Paraaortic lymph node (tissue), 1 donor: ENCODE results near the gene MAP1LC3B.

- PRO-cap = no peak
Measured at GRCh38 chr16:86740787-86741230, 162.5 kb downstream of the FOXL1 start.

GRCh38 chr16:86844580-86845147, 266.3 kb downstream of the FOXL1 start:
- PRO-cap = no peak

- PRO-cap = no peak
Measured at GRCh38 chr16:87057131-87058062, 259.8 kb downstream of the C16orf95 start.

GRCh38 chr16:87342679-87343920, 25.9 kb upstream of the C16orf95 start:
- PRO-cap = no peak

DNA sequence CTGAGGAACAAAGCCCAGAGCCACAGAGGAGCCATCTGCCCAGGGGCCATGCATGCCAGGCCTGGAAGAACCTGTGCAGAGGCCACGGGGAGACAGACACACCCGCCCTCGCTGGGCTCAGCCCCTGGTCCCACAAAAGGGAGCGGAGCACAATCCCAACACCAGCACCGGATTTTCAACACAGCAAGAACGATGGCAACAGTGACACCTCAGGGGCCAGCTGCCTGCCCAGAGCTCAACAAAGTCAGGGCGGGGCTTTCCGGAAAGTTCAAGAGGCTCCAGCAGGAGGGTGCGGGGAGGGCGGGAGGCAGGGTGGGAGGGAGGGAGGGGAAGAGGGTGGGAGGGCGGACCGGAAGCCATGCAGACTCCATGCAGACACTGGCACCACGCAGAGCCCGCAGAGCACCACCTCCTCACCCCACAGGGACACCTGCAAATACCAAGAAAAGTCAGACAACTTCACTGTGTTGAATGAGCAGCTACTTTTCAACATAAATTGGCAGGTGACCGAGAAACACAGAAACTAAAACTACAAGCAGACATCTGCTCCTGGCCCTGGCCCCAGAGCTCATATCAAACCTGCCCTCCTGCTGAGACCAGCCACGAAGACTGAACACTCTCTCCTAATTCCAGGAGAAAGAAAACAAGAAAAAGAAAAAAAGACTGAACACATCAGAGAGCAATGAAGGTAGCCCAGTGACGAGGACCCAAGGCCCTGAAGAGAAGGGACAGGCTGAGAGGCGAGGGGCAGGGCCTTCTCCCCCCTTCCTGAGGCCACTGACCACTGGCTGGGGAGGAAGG, 28.0 kb upstream of the C16orf95 start:
- PRO-cap = bidirectional peak, plus-strand start at position 331 of the sequence, minus-strand start at position 240 of the sequence

GRCh38 chr16:87392215-87392583, at the start of gene MAP1LC3B:
TSS of gene MAP1LC3B (plus strand) at chr16:87392336.
- PRO-cap = bidirectional peak, plus-strand start at chr16:87392336, minus-strand start at chr16:87392085

DNA sequence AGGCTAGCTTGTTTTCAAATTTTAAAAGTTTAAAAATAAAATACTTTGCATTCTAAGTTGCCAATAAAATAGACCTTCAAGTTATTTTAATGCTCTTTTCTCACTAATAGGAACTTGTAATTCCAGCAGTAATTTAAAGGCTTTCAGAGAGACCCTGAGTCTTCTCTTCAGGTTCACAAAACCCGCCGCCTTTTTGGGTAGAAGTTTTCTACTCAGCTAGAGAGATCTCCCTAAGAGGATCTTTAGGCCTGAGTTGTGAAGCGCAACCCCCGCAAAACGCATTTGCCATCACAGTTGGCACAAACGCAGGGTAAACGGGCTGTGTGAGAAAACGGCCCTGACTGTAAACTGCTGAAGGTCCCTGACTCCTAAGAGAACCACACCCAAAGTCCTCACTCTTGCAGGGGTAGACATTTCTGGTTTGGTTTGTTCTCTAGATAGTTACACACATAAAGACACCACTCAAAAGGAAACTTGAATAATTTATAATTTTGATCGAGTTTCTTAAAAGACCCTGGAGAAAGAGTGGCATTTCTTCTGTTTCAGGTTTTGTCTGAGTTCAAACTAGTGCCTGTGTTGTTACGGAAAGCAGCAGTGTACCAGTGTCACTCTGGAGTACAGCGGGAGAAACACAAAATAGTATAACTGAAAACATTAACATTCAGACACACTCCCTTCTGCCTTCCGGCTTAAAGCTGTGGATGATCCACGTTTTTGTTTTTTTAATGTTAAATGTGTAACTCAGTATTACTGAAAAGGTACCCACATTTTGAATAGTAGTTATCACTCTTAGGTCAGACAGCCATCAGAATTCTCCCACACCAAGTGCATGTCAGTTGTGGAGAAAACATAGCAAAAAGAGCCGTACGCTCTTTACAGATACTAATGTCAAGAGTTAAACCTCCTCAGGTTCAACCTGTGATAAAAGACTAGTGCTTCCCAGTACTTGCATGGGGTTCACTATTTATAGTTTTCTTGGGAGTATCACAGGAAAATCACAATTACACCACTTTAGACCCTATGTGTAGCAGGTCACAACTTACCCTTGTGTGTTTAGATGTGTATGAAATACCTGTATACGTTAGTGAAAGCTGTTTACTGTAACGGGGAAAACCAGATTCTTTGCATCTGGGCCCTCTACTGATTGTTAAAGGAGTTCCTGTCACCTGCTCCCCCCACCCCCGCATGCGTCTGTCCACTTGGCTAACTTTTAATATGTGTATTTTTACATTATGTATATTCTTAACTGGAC, 11.6 kb downstream of the MAP1LC3B start:
- PRO-cap = no peak

GRCh38 chr16:87490090-87491024, 2.5 kb downstream of the ZCCHC14 start:
- PRO-cap = no peak

- PRO-cap = no peak
Measured at GRCh38 chr16:87492062-87492517, 734 bp downstream of the ZCCHC14 start.

DNA sequence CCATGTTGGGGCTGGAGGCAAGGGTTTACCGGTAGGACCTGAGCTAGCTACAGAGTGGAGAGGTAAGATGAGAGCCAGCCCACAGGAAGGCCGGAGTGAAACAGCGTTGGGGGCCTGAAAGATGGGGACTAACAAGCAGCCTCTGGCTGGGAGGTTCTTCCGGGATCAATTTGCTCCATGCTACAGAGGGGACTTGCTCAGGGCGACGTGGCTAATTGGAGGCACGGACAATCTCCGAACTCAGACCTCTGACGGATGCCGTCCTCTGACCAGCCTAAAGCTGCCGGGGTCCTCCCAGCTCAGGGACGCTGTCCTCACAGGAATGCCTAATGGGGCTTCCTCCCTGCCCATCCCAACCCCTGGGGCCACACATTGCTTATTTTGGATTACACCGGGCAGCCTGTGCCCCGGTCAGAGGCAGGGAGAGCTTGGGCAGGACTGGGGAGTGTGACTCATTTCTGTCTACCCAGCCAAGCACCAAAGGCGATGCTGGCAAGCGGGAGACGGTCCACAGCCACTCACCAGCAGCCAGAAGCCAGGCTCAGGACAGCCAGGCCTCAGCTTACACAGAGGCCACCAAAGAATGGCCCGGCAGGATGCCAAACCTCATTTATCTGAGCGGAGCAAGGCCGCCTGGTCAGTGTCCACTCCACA, 25.6 kb upstream of the ZCCHC14 start:
- PRO-cap = no peak

DNA sequence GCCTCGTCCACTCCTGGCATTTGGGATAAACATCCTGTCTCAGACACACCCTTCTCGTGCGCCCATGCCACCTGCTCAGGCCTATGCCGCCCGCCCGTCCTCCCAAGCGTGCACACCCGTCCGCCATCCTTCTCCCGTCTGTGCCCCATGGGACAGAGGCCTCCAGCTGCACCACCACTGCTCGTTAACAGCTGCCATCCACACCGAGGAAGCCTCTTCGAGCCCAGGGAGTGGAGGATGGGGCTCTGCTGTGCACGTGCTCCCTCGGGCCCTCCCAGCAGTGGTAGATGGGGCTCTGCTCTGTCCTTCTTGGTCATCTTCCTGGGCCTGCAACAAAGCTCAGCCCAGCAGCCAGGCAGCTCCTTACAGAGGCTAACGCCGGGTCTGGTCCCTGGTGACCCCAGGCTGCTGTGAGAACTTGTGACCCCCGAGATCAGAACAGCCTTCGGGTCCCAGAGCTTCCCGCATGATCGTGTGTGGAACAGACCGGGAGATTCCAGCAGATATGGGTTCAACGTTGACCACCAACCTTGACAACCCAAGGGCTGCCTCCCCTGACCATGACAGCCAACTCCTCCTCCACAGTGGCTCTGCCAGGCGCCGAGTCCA, 64.0 kb downstream of the KLHDC4 start:
- PRO-cap = no peak

DNA sequence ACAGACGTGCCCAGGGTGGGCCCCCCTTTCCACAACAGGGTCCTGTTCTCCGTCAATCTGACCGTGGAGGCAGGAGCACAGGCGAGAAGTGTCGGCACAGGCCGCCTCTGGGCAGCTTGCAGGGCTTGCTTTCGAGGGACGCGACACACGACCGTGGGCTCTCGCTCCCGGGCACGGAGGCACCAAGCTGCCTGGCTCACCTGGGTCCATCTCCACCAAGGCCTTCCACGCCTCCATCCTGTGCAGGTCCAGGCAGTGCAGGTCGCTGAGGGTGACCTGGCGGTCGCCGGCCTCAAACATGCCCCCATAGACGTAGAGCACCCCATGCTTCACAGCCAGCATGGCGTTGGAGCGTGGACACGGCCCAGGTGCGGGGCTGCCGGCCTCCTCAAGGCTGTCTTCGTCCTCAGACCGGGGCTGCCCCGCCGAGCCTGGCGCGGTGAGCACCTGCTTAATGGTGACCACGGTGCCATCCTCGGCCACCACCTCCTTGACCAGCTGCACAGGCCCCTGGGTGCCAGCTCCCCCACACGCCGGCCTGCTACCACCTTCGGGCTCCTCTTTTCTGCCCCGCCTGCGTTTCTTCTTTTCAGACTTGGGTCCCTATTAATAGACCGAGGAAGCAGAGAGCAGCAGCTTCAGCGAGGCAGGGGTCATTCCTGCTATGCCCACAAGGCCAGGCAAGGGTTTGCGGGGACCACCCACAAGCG, 56.6 kb downstream of the KLHDC4 start:
- PRO-cap = no peak

DNA sequence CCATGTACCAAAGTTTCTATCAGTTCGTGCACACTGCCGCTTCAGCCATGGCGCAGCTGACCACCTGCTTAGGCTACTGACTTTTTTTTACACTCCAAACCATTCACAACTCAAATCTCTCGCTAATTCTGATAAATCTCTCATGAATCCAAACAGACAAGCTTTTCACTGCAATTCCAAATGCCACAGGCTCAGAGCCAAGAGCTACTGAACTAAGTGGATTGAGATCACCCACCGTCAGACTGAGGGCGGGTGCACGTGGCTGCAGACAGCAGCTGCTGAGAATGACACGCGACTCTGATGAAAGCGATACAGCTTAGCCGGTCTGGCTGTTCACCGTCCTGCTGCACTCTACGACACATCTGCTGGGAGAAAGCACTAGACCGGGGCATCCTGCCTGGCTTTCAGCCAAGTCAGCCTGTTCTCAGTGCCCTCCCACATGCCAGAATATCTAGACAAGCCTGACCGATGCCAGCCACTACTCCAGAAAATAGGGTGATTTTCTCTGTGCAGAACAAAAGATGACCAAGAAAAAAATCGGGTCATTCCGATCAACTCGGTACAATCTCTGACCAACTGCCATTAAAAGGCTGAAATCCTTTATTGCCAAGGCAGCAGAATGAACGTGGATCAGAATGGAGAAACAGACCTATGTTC, 42.5 kb downstream of the KLHDC4 start:
- PRO-cap = no peak

DNA sequence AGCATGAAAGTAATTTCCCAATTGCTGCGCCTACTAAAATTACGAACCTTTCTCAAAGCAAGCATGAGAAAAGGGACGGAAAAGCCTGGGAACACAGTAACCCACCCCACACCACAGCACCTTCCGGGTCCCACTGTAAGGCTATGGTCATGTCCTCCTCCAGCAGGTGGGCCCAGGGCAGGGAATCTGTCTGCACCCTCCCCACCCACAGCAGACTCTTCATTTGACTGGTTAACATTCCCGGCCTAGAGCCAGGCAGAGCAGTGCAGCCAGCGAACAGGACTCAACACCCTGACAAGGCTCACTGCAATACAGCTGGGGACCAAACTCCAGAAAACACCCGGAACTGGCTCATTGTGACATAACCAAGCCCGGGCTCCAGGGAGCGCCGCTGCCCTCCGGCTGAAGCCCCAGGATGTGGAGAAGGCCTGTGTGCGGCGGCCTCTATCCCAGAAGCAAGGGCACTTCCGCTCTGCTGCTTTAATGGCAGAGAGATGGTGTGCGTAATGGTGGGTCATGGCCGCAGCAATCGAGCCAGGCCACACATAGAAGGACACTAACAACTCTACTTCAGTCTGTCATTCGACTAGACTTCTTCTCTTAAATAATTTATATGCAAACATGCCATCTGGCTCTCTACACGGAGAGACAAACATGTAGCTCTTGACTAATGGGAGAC, 18.2 kb downstream of the KLHDC4 start:
- PRO-cap = no peak

DNA sequence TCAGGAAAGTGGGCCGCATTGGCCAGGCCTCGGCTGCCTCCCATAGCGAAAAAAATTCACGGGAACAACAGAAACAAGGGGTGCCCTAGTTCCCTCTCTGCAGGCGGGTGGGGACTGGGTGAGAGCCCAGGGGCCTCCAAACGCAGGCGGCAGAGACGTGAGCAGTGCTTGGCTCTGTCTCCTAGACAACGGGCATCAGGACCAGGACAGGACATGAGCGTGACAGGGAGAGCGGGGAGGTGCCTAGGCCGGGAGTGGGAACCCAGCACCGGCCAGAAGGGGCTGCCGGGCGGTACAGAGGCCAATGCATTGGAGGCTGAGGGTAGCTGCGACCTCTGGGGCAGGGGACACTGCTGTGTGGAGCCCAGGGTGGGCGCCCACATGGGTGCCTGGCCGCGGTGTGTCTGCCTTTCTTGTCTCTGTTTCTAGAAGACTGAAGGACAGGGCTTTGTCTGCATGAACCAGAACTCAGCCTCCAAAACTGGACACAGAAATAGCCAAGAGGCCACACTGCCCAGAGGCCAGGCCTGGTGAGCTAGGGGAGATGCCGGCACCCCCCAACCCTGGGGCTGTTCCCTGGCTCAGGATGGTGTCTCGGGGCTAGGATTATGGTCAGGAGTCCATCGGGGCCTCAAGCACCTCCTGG, 37.5 kb downstream of the SLC7A5 start:
- PRO-cap = no peak

DNA sequence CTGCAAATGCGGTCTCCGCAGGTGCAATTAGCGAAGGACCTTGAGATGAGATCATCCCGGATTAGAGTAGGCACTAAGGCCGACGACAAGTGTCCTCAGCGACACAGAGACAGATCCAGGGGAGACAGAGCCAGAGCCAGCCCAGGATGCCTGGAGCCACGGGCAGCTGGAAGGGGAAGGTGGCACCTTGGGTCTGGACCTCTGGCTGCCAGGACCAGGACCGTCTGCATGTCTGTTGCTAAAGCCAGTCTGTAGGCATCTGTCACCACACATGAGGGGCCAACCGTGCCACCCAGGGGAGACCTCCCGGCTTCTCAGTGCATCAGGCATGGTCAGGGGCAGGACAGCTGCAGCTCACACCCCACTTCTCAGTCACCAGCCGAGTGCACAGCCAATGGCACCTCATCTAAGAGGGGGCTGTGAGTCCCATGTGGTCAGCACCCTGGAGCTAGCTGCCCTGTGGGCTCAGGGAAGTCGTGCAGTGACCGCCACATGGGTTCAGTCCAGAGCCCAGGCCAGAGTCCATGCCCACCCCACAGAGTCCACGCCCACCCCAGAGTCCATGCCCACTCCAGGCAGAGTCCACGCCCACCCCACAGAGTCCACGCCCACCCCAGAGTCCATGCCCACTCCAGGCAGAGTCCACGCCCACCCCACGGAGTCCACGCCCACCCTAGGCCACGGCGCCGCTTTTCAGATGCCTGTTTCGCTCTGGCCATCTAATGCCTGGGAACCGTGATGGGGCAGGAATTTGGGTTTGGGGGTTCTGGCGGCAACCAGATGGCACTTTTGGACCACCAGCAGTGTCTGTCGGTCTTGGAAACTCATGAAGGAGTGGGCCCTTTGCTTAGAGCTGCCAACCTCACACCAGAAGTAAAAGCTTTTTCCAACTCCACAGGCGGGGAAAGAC, 24.2 kb downstream of the SLC7A5 start:
- PRO-cap = no peak

- PRO-cap = no peak
Measured at GRCh38 chr16:87848025-87848692, 21.1 kb downstream of the SLC7A5 start.

- PRO-cap = no peak
Measured at GRCh38 chr16:87867094-87867824, 2.0 kb downstream of the SLC7A5 start.

GRCh38 chr16:87872529-87872876, 3.2 kb upstream of the SLC7A5 start:
- PRO-cap = no peak

GRCh38 chr16:87948957-87949402, 2.3 kb upstream of the BANP start:
- PRO-cap = no peak